ENCODE measurements around a stretch of chr9.

- PRO-cap, 2 experiments = no peak in any of the 2 experiments
Observed at GRCh38 chr9:121113228-121113915, 38.6 kb downstream of the CNTRL start.

- PRO-cap, 2 experiments = peak in 1 of 2 experiments; most common plus-strand start chr9:121201304 (in 1)
Observed at GRCh38 chr9:121200823-121201514, 700 bp downstream of the RAB14 start.

DNA sequence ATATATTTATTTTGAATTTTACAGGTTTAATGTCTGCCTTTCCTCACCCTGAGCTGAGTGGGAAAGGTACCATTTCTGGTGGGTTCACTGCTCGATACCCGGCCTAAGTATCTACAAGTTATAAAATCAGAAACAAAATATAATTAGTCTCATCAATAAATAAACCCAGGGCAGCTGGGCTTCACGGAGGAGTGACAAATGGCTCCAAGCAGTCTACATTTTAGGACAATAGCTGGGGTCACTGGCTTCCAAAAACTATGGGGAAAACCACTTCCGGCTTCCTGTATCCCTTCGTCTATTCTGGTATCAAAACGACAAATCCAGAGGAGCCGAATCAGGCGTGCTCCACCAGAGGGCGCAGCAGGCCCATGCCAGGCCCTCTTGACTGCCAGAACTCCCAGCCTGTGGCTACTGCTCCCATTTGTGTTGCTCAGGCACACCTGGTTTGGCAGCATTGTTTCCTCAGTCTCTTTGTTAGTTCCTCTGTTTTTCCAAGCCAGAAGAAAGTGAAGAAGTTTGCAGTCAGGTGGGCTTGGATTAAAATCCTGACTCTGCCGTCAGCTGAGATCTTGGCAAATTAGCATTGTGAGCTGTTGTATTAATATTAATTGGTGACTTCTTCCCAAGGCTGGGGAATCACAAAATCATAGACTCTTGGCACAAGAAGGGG, 11.5 kb upstream of the RAB14 start:
- PRO-cap, 2 experiments = no peak in any of the 2 experiments

- PRO-cap, 2 experiments = no peak in any of the 2 experiments
Observed at GRCh38 chr9:121240213-121240827, 27.6 kb upstream of the GSN start.

GRCh38 chr9:121288811-121289857, 21.2 kb downstream of the GSN start:
- PRO-cap, 2 experiments = peak in 2 of 2 experiments; most common plus-strand start chr9:121289281 (in 2); most common minus-strand start chr9:121288957 (in 1)

- PRO-cap, 2 experiments = peak in 1 of 2 experiments; most common plus-strand start chr9:121351272 (in 1); most common minus-strand start chr9:121351041 (in 1)
Observed at GRCh38 chr9:121350961-121351889, 18.8 kb downstream of the STOM start.

DNA sequence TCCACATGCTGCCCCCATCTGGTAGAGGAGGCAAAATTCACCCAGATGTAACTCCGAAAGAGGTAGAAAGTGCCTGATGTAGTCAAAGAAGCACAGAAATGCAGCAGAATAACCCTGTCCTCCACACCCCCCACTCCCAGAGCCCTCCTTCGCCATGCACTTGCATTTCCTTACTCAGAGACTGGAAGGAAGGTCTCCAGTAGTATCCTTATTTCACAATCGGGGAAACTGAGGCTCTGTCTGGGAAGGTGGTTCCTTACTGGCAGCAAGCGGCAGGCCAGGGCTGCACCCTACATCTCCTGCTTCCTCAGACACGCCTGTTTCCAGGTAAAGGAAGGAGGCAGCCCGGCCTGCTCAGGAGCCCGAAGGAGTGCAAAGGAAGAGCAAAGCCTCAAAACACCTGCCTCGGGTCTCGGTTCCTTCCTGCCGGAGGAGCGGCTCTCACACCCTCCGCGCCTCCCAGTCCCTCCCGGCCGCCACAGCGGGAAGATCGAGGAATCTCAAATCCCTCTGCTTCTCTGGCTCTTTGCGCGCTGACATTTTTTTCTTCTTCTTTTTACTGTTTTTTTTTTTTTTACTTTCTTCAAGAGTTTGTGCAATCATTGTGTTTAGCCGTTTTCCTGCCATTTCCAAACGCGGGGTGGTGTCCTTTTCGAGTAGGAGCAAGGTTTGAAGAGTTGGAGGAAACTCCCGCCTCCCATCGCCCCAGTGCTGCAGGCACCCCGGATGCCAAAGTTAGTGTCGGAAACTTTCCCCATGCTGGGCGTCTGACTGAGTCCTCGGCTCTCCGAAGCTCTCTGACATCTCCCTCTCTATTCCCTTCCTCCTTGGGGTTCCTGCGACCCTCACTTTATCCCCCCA, 1.1 kb downstream of the GGTA1 start:
- PRO-cap, 2 experiments = peak in 2 of 2 experiments; most common plus-strand start position 95 of the sequence (in 1)

GRCh38 chr9:121557879-121558454, 58.3 kb upstream of the GGTA1 start:
- PRO-cap, 2 experiments = peak in 1 of 2 experiments; most common plus-strand start chr9:121558195 (in 1); most common minus-strand start chr9:121558058 (in 1)

DNA sequence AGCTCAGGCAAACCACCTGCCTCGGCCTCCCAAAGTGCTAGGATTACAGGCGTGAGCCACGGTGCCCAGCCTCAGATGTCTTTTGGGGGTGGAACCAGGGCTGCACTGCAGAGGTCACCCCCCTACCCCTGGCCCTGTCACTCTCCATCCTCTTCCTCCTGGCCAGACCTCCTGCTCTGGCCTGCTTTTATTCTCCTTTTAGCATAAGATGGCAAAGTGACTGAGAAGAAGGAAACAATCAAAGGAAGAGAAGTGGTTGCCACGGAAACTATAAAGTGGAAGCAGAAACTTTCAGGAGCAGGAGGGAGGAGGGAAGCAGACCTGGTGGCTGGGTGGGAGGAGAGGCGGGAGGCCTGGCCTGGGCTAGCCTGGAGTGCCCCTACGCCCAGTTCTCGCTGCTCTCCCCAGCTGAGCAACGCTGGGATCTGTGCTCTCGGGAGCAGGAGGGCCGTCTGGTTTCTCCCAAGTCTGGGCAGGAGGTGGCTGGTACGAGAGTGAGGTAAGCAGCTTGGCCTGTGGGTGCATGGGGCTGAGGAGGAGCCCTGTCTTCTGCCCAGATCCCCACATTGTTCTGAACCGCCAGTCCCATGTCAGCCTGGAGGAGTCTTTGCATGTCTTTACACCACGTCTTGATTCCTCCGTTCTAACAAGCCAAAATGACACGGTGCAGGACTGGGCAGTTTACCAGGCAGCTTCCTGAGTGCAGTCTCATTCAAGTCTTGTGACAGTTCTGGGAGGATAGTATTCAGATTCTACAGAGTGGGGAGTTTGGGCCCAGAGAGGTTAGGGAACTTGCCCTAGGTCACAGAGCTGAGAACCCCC, 15.1 kb upstream of the DAB2IP start:
- PRO-cap, 2 experiments = no peak in any of the 2 experiments

DNA sequence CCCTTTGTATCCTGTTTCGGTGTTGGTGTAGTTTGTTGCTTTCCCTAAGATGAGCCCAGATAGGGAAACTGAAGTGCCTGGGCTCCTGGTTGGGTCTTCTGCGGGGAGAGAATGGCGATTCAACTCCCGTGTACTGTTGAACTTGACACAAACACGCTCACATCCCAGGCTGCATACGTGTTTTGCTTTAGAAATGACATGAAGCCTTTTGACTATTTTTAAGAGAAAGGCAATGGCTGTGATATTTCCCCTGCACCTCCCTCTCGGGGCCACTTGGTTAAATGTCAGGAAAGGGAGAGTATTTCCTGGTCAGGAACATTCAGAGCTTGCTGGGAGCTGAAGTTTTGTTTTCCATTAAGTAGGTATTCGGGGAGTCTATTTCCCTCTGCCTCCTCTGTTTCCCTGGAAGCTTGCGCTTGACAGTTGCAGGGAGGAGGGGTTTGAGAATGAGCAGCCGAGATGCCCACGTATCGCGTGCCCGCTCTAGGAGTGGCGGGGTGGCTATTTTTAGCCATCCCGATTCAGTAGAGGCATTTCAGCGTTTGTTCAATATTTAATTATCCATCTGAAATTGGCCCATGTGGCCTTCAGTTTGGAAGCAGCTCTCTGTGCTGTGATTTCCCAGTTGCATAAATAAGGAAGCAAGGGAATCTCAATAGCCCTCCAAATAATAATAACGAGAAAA, 6.7 kb downstream of the DAB2IP start:
- PRO-cap, 2 experiments = peak in 2 of 2 experiments; most common plus-strand start position 422 of the sequence (in 2); most common minus-strand start position 135 of the sequence (in 1)

DNA sequence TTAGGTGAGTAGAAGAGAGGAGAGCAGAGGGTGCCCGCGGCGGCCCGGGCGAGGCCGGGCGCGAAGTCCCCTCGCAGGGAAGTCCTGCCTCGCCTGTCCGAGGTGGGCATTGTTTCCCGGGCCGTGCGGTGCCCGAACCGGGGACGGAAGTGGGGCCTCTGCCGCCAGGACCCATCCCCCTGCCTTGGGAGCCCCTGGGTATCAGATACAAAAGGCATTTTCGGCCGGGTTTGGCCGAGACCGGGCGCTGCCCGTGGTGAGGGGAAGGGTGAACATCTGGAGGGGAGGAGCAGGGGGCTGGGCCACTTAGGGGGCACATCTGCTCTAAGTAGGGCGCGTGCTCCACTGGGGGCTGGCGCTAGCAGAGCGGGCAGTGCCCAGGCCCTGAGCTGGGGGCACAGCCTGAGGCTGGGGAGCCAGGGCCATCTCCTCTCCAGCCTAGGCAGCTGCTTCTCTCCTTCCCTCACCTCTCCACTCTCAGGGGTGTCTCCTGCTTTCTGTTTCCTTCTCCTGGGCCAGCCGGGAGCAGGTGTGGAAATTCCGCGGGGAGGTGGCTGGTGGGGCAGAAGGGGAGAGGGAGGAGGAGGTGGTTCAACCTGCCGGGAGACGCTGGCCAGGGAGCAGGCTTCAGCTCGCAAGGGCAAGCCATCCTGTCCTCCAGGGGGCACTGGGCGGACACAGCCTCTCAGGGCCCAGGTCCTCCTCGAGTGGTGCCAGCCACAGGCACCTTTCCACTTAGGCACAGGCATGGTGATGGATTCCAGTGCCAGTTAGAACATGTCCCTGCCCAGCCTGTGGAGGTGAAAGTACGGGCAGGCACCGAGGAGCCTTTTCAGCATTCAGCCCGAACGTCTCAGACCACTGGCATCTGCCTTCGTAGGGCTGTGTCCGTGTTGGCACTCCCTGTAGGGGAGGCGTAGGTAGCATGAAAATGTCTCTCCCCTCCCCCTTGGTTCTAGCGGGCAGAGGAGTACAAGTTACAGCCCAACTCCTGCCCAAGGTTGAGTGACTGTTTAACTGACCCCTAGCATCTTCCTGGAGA, 48.5 kb downstream of the DAB2IP start:
- PRO-cap, 2 experiments = no peak in any of the 2 experiments

DNA sequence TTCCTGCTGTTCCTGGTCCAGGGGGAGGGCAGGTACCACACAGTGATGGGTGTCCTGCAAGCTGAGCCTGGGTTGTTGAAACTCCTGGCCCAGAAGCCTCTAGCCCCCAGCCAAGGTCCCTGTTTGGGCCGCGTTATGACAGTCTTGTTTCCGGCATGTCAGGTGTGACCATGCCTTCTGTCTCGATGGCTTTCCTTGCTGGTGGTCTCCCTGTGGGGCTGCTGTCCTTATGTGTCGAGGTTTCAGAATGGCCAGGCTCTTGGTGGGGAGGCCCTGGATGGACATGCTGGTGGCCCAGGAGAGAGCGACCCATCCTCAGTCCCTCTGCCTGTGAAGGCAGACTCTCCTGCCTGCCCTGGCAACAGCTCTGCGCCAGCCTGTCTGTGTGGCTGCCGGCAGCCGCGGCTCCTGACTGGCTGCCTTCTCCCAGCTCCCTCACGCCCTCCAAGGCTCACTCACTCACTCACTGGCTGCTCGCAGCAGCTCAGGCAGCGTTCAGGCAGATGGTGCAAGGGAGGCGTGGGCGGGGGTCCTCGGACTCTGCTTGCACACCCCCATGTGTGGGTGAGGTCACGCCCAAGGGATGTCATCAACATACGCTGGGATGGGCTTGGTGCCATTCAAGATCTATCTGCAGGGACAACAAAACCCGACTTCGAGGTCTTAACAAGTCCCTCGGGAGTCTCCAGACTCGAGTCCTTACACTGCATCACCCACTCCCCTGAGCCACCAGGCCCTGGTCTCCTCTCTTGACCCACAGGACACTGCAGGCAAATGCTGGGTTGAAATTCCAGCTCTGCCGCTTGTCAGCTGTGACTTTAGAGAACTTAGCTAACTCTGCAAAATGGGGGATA, 66.6 kb downstream of the DAB2IP start:
- PRO-cap, 2 experiments = peak in 1 of 2 experiments; most common minus-strand start position 332 of the sequence (in 1)

GRCh38 chr9:121772569-121773725, 121.5 kb downstream of the DAB2IP start:
- PRO-cap, 2 experiments = no peak in any of the 2 experiments

DNA sequence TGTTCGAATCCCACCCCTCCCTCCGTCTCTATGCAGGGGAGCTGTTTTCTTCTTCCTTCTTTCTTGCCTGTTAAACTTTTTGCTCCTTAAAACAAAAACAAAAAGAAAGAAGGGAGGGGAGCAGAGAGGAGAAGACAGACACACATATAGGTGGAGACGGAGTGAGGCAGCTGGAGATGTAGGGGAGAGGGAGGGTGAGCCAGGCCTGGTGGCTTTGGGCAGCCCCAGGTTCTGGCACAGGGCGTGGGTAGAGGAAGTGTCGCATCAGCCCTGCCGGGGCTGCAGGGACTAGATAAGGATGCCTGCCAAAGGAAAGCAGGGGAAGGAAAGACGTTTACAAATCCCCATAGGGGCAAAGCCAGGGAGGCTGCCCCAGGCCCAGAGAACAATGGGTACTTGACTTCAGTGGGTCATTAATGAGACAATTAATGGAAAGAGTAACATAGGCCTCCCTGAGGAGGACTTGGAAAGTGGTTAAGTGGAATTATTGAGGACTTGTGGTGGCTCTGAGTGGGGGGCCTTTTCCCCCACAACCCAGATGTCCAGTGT, 38.7 kb upstream of the PTGS1 start:
- PRO-cap, 2 experiments = no peak in any of the 2 experiments

- PRO-cap, 2 experiments = no peak in any of the 2 experiments
Observed at GRCh38 chr9:122464884-122465369, 12.8 kb downstream of the OR1J1 start.

GRCh38 chr9:122845615-122845979, 17.2 kb upstream of the PDCL start:
- PRO-cap, 2 experiments = no peak in any of the 2 experiments

DNA sequence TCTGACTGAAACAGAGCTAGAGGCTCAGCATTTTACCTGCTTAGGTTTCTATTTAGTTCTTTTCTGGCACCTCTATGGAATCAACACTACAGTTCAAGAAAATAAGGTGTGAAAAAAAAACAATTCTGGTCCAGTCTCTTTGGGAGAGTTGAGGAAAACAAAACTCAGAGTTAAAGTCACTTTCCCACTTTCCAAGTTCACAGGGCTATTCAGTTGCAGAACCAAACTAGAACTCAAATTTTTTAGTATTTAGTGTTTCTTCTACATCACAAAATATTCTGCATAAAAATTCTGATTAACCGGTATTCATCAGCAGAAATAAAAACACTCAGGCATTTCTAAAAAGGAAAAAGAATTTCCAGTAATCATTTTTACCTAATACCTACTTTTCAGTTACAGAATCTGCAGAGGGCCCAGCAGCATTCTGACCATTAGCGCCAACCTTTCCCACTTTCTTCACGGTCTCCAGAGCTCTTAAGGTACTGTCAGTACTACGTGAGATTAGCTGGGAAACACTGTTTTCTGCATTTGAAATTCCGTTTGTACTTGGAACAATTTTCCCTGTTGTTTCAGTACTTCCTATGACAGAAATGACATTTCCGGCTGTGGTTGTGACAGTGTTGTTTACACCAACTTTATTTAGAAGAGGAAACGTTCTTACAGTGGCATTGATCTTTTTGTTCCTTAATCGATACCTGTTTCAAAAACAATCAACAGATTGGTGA, 36.7 kb upstream of the PDCL start:
- PRO-cap, 2 experiments = no peak in any of the 2 experiments

- PRO-cap, 2 experiments = peak in 2 of 2 experiments; most common plus-strand start chr9:122904677 (in 2)
Observed at GRCh38 chr9:122904415-122904746, 778 bp downstream of the RC3H2 start.

DNA sequence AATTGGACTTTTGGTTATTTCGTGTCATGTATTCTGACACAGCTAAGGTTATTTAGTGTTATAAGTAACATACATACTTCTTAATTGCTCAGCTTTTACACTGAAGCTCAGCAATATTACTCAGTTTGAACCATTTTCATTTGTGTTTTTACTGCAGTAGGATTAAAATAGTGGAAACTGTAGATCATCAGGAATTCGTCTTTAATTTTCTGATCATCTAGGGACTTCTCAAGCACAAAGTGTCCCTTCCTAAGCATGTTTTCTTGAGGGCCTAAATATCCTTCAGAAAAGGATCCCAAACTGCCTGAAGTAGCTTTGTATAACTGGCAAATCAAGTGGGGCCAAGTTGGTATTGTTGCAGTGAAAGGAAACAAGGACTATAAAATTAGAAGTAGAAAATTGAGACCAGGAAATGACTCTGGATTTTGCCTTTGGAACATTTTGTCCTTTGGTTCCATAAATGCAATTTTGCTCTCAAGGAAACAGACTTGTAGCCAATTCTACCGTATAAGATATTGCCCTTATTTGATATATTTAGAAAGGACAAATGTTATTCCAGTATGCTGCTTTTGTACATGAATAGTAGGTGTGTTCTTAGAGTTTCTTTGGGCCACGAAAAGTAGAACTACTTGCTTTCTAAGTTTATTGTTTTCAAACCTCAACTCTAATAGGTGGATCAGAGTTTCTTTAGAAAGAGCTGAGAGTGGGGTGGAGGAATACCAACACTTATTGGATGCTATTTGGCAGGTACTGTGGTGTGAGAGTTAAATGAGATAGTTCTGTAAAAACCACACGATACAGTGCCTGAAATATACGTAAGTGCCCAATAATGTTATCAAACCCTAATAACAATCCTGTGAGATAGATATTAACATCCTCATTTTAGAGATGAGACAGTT, 34.4 kb downstream of the RABGAP1 start:
- PRO-cap, 2 experiments = no peak in any of the 2 experiments

- PRO-cap, 2 experiments = no peak in any of the 2 experiments
Observed at GRCh38 chr9:123041895-123042480, 8.5 kb downstream of the GPR21 start.